Smooth muscle cell (in vitro differentiated cells): ENCODE measurements around the gene PP2D1.

GRCh38 chr3:20012001-20012490 is at the start of gene PP2D1:
PP2D1 (minus strand) TSS chr3:20012264.
- RAMPAGE, long total RNA, result no peak

- RAMPAGE, long total RNA, result no peak
Measured at GRCh38 chr3:21624683-21625113, 126.3 kb downstream of the ZNF385D start.

DNA sequence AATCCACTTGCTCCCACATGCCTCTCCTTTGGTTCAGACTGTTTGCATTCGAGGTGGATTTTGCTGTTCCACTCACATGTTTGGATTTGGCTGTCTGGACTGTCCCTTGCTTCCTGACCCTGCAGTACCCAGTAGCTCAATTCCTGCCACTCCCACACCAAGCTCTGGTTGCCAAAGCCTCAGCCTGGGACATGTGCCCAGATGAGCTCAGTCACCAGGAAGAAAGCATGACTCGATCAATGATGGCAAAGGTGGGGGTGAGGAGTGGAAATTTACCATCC is 45.3 kb downstream of the ZNF385D start:
- RAMPAGE, long total RNA, result no peak

DNA sequence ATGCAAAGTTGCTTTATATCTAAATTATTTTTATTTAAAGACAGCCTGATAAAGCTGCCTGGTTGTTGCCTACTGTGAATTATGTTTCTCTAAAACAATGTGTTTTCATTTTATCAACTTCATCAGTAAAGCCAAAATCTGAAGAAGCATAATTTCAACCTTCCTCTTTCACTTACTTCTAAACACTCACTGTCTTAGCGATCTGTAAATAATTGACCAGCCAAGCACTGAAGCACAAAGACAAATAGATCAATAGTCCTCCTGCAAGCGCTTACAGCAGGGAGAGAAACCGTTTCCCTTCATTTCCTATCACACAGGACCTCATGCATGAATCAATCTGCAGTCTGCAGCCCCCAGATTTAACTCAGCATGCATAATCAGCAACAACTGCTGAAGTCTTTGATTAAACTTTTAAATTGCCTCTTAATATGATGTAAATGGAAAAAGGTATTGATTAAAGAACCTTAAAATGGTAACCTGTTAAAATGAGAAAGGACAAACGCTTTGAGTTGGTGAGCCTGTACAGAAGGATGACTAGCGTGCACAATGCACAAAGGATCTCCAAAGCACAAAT is 370.1 kb upstream of the ZNF385D start:
- RAMPAGE, long total RNA, result no peak

GRCh38 chr3:23035770-23036339 is 167.3 kb upstream of the UBE2E2 start:
- RAMPAGE, long total RNA, result no peak

DNA sequence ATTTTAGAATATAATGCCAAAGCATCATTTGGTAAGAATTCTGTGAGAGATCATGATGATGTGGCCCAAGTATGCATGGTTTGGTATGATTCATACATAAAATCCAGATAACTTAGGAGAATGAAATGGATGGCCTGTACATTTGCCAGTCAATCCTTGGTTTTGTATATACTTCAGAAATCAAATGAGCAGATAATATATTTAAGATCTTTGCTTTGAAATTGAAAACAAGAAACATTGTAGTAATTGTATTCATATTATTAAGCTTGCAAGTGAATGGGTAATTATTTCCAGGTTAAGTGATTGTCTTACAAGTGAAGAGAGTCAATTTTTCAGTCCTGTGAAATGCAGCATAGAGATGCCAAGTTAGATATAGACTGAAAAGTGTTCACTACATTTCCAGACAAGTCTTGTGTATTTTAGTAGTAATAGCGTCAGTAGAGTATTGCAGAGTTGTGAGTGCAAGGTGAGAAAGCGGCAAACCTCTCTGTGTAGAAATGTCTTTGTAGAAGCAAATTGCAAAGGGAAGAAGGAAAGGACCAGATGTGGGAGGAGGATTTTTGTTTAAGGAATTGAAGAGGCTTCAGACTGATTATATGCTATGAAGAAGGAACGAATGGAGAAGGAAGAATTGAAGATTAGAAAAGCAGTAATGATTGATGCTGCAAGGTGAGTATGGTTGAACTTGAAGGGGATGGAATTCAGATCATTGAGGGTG is 61.6 kb downstream of the UBE2E2 start:
- RAMPAGE, long total RNA, result no peak

DNA sequence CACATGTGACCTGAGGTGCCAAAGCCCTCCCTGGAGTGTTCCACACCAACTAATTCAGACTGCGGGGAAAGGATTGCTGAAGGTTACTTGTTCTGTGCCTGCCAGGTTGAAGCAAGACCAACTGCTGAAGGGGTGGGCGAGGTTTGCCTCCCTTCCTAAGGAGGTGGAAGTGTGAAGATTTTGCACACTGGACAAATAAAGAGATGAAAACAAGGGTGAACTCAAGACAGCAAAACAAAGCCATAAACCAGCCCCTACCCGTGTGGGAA is 155.2 kb upstream of the UBE2E1 start:
- RAMPAGE, long total RNA, result no peak

DNA sequence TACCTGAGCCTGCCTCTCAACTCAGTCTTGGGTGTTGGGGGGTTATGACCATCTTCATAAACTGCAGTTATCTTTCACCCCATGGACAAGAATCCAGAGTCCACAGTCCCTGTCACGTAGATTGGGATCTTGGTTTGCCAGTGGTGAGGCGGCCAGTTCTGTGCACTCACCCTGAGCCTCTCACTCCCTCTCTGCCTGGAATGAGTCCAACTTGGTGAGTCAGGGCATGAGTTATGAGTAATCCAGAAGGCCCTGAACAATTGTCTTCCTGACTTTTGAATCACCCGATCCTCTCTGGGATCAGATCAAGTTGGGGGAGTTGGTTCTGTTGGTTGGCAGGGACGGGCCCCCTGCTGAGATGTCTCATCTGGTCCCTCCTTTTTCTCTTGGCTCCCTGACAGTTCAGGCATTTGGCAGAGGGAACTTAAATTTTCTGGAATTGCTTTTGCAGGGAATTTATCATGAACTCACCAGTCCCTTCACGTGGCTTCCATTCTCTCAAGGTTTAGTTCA is 120.0 kb upstream of the UBE2E1 start:
- RAMPAGE, long total RNA, result no peak

DNA sequence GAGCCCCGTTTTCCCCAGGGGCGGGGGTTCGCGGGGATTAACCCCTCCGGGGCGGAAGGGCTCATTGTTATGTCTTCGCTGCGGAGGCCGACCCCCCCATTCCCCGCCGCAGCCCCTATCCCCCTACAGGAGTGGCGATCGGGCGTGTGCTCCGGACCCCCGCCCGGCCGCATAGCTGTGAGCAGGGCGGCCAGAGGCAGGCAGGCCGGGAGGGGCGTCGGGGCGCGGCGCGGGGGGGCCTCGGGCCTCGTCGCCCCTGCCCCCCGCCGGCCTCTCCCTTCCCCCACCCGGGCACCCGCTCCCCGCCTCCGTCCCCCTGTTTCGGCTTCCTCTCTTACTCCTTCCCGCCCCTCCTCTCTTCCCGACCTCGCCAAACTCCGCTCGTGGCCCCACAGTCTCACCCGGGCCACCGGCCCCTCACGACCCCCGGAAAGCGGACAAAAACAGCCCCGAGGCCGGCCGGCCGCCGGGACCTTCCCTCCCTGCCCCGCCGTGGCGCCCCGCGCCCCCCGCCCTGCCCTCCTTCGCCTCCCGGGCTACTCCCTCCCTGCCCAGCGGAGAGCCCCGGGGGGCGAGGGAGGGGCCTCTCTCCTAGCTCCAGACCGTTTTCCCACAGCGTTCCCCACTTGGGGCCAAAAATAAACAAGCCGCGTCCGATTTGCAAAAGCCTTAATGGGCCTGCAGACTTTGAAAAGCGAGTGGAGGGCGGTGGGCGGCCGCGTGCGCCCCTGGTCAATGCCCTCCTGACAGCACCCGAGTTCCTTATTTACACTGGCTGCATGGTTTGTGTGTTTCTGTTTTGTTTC is 866 bp downstream of the UBE2E1 start:
- RAMPAGE, long total RNA, result no peak

DNA sequence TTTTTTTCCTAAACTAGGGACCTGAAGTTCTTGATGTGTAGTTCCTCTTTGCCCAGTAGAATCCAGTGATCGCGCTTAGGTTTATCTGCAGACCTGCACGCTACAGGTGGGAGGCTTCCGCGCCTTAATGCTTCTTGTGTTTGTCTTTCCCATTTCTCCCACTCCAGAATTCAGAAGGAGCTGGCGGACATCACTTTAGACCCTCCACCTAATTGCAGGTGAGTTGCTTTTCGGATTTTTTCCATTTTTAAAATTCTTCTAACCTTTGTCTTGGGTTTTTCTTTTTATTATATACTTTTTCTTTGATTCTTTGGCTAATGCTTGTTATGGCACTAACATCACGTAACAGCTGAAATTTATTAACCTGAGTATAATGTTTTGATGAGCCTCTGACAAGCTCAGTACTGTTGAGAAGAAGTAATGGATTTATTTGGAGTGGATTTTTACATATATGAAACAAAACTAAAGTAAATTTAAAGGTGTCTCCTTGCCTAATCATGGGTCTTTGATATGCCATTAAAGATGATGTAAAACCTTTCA is 5.6 kb downstream of the UBE2E1 start:
- RAMPAGE, long total RNA, result no peak

GRCh38 chr3:24100869-24101442 is 155.9 kb downstream of the NR1D2 start:
- RAMPAGE, long total RNA, result no peak

- RAMPAGE, long total RNA, result no peak
Measured at GRCh38 chr3:24220726-24221366, 273.8 kb downstream of the THRB start.

DNA sequence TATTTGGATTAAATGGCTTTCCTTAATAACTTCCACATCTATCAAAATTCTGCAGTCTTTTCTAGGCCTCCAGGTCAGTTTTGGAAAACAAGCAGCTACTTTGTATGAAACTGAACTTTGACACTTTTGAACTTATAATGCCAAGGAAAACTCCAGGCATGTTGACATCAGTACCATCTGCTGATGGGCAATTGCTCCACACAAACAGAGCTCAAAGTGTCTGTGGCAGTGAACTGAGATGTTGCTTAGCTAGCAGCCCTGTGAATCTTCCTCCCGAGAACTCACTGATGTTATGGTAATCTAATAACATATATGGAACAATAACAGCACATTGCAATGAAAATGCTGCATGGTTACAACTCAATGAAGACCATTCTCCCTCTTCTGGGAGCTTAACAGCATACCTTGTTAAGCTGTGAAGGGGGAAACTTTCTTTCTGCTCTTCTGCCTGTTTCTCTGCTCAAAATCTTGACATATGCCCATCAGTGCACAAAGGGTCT is 250.1 kb downstream of the THRB start:
- RAMPAGE, long total RNA, result no peak

GRCh38 chr3:24331853-24332378 is 162.7 kb downstream of the THRB start:
- RAMPAGE, long total RNA, result no peak

DNA sequence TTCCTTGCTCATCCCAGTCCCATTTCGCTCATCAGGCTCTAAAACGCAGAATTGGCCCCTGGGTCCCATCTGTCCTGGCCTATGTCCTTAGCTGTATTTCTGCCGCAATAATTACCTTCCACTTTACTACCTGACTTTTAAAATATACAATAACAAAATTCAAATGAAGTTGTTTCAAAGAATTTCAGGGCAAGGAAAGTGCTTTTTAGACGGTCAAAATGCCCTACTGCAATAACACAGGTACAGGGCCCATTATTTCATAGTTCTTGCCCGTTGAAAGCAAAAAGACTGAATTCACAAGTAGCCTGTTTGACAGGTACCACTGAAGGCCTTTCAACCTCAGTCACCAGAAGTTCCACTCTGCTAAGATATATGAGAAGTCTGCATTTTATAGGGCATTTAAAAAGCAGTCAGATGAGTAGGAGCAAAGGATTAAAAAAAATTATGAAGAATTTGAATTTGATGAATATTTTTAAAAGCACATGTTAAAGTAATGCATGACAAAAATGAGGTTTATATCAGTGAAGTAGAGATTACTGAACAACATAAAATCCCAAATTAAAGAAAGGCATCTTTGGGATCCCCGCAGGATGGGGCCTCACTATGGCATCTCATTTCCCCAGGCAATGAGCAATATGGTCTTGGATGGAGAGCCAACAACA is 160.6 kb downstream of the THRB start:
- RAMPAGE, long total RNA, result no peak

DNA sequence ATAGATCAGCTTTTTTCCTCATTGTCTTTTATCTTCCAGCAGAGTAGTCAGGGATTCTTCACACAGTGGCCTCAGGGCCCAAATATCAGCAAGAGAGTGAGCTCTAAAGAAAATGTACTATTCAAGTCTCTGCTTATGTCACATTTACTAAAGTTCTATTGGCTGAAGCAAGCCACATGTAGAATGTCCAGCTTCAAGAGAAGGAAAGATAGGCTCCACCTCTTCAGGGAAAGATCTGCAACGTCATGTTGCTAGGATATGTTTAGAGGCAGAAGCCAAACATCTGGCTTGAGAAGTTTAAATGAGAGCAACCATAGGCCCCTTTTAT is 11.0 kb upstream of the THRB start:
- RAMPAGE, long total RNA, result no peak

- RAMPAGE, long total RNA, result no peak
Measured at GRCh38 chr3:24601348-24601895, 106.8 kb upstream of the THRB start.

DNA sequence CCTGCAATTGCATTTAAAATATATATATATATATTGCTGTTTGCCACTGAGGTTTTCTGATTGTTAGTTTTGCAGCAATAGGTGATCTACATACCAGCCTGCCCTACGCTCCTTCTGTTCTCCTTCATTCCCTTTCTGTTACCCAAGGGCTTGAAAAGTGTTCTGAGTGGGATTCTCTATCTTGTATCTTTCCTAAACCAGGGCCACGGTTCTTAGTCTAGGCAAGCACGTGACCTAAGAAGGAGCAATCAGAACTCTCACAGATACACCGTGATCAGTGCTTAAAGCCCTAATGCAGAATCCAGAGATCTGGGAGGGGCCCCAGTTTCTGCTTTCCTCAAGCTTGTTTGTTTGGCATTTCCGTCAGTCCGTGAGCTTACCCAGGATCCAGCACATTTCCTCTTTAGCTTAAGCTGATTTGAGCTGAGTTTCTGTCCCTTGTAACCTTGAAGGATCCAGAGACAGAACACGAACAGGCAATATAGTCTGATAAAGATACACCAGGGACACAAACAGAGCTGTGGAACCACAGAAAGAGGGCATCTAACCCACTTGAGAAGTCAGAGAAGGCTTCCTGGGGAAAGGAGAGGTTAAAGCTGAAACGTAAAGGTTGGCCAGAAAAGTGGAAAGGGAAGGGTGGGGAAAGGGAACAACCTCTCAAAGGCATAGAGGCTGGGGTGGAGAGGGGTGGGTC is 42.3 kb upstream of the RARB start:
- RAMPAGE, long total RNA, result no peak

GRCh38 chr3:25539333-25539542 is 111.2 kb downstream of the RARB start:
- RAMPAGE, long total RNA, result no peak

GRCh38 chr3:25610600-25611134 is 54.0 kb downstream of the TOP2B start:
- RAMPAGE, long total RNA, result no peak